Tongue (tissue), 2 donors: ENCODE results near the genes CUEDC1, VEZF1, OR4D2 and SUPT4H1.

GRCh38 chr17:57943059-57943519 lies 12.1 kb downstream of the CUEDC1 start:
- RAMPAGE, long total RNA, result no peak

DNA sequence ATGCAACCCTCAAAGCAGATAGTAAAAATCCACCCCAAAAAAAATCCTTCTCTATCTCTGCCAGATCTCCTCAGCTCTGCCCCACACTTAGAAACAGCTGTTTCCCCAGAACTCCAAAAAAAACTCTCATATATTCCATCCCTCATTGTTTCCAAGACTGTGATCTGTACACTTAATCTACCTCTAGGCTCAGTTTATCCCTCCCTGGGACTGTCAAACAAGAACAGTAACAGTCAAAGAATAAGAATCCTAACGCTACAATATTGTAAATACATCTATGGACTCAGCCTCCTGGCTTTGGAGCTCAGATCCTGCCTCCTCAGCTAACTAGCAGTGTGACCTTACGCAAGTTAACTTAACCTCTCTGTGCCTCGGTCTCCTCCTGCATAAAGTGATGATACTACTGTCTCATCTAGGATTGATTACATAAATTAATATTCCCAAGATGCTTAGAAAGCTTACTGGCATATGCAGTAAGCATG lies 11.5 kb downstream of the CUEDC1 start:
- RAMPAGE, long total RNA, result no peak

DNA sequence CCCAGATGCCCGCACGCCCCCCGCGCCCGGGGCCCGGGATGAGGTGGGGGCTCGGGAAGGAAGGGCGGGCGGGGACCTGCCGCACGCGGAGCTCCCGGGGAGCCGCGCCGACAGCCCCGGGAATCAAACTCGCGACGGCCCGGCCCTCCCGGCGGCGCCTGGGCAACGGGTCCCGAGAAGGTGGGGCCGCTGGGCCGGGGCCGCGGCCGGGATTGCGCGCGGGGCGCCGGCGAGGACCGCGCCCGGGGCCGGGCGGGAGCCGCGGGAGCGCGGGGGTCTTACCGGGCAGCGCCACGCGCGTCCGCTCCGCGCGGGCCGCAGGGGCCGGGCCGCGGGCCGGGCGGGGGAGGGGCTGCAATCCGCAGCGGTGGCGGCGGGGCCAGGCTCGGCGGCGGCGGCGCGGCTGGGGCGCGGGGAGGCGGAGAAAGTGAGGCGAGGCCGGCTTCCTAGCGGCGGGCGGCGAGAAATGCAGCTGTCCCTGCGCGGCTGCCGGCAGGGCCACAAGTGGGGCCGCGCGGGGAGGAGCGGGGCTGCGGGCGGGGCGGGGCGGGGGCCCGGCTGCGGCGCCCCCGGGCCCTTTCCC lies at the start of gene CUEDC1:
TSS of gene CUEDC1 (minus strand) at position 470 of the 583 bp plus-strand sequence.
- RAMPAGE, long total RNA, result no peak

DNA sequence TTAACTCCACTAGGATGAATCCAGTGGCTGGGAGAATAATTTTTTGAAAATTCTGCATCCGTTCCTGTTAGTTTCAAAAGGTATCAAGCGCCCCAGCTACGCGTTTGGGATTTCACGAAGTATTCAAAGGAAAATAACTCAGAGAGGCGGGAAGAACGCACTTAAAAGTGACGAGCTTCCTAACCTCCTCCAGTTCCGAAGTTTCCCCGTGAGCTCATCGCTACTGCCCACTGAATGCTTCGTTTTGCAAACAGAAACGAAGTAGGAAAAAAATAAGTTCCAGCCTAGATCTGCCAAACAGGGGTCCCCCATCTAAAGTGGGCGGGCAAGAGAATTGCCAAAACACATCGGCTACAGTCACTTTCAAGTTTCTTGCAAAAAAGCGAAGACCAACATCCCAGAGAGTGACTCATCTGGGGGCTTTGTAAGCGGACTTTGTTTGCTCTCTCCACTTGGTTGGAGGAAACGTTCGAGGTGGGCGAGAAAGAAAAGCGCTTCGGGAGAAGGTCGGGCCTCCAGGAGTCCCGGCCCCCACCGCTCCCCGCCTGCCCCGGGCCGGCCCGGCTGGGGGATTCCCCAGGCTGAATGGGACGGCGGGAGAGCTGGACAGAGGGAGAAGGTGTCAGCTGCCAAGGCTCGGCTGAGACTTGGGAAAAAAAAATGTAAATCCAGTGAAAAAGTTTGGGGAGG lies 1.2 kb downstream of the VEZF1 start:
- RAMPAGE, long total RNA, result no peak

DNA sequence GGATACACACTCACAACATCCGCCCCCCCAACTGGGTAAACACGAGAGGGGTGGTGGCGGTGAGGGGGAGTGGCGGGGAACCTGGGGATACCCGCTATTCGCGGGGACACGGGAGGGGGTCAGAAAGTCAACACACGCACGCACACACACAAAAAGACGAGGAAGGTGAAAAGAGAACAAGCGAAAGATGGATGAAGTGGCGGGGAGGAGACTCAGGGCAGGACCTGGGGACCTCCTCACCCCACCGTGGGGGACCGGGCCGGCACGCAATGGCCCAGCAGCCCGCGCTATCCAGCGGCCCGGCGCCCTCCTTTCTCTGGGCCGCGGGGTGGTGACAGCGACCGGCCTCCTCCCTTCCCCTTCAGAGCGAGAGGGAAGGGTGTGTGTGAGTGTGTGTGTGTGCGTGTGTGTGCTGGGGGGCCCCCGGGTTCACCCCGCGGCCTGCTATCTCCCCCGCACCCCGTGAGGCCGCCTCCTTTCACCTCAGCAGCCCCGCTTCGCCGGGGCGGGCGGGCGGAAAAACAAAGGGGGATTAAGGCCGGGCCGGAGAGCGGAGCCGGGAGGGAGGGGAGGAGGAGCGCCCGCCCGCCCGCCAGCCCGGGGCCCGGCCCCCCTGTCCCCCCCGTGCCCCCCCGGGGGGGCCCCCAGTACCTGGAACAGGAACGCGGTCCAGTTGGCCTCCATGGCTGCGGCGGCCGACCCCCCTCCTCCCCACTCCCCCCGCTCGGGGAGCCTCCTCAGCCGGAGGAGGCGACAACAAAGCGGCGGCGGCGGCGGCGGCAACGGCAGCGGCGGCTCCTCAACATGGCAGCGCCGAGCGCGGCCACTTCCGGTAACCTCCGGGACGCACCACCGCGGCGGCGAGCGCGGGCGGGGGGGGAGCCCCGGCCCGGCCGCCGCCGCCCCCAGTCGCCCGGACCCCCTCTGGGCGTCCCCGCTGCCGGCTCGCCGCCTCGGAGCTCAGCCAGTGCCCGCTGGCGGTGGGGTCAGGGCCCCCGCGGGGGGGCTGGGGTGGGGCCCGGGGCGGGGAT lies at the start of gene VEZF1:
TSS of gene VEZF1 (minus strand) at position 827 of the 1,031 bp plus-strand sequence.
- RAMPAGE, long total RNA, result no peak

DNA sequence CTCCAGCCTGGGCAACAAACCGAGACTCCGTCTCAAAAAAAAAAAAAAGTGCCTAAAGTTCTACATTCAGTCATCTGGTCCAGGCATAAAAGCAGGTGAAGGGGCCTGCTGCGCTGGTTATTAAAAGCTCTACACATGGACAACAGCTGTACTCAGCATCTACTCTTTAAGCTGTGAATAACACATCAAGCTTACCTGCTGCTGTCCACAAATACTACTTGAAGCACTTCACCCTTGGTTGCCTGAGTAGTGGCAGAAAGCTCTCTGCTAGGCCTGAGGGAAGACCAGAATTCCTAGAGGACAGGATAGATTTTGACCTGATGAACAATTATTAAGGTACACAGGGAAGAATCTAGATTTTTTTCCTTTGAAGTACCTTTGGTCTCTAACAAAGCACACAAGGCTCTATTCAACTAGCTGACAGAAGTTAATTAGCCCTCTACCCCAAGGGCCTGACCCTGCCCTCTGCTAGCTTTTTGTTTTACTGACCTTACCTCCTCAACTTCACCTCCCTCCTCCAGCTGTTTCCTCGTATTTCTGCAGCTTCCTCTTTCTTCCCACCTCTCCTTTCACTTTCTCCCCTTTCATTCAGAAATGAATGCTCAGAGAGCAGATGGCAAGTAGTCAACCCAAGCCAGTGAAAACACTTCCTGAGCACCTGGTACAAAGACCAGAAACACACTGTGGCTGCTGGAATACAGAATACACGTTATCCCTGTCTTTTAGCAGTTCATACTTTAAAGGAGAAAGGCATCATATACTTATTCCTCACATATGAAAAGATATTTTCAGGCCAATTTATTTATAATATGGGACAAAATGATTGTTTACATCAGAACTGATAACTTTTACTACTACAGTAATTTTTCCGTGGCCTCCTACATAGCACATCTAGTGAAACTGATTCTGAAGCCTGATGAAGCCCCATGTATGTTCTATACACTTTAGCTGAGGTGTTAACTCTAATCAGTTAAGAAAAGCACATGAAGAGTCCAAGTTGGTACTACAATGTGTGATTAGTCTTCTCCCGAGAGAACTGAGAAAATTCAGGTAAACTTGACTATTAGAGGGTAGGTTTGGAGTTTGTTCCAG lies 5.6 kb upstream of the VEZF1 start:
- RAMPAGE, long total RNA, result no peak

DNA sequence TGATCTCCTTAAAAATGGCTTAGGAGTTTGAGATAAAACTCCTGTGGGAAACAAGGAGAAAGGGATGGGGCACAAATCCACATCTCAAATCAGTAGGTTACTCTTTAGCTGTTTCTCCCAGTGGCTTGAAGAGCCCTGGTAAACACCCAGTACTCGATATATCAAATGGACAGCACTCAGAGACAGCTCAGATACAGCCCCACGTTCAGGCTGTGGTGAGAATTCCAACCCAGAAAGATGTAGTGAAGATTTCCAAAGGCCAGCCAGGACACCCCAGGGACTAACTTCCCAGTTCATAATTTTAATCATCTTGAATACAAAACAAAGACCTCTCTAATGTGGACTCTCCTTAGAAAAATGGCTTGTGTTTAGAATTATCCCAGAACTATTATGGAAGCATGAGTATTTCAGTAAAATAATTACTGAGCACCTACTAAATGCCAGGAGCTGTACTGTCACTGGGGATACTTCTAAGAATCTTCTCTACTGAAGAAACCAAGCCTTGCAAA lies 6.4 kb upstream of the VEZF1 start:
- RAMPAGE, long total RNA, result no peak

GRCh38 chr17:58004599-58005698 lies 2.1 kb downstream of the SRSF1 start:
- RAMPAGE, long total RNA, result no peak

DNA sequence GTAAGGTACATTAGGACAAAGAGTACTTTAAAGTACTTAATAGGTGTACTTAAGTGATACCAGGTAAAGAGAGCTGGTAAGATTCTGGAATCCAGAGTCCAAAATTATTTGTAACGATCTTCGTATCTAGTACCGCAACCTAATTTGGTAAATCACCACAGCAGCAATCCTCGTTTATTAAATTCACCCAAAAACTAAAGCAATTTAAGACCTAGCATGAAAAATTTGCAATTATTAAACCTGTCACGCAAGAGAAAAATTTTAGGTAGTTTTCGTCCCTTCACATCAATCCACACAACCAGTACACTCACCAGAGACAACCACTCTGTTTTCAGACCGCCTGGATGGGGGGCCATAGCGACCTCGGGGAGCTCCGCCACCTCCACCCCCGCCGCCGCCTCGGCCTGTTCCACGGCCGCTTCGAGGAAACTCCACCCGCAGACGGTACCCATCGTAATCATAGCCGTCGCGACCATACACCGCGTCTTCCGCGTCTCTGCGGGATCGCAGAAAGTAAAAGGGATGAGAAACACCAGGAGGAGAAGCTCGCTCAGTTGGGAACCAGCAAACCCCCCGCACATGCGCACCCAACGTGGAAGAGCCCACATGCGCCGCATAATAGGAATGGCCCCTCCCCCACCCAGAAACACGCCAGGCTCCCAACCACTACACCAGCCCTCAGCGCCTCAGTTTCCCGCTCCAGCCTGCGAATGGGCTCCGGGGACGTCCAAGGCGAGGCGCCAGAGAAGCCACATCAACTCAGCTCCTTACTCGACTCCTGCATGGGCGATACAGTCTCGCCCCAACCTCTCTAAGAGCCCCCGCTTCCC lies 799 bp downstream of the SRSF1 start:
- RAMPAGE, long total RNA, result no peak

DNA sequence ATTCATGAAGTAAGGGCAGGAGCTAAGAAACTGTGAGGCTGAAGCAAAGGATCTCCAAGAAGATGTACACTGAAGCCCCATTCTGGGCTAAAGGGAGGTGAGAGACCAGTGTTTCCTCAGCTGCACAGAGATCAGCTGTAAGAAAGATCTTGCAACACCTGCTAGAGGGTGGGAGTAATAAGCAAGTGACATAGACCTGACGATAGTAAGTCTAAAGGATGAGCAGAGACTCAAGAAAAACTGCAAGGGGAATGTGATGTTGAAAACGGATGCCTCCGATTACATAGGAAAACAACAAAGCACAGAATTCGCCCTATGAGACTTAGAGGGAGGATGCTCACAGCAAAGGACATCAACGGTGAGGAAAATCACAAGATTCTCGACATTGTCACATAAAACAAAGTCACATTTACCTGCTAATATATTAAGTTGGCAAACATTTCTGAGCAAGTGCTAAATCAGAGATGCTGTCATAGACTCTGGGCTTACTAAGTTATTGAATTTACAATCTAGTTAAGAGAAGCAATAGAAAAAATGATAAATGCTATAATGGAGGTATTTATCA lies at the start of gene OR4D2:
TSS of gene OR4D2 (plus strand) at position 287 of the 565 bp plus-strand sequence.
- RAMPAGE, long total RNA, result no peak

GRCh38 chr17:58311337-58312117 lies 17.1 kb downstream of the TSPOAP1 start:
- RAMPAGE, long total RNA, result no peak

- RAMPAGE, long total RNA, result no peak
Measured at GRCh38 chr17:58339935-58340564, 11.5 kb upstream of the TSPOAP1 start.

DNA sequence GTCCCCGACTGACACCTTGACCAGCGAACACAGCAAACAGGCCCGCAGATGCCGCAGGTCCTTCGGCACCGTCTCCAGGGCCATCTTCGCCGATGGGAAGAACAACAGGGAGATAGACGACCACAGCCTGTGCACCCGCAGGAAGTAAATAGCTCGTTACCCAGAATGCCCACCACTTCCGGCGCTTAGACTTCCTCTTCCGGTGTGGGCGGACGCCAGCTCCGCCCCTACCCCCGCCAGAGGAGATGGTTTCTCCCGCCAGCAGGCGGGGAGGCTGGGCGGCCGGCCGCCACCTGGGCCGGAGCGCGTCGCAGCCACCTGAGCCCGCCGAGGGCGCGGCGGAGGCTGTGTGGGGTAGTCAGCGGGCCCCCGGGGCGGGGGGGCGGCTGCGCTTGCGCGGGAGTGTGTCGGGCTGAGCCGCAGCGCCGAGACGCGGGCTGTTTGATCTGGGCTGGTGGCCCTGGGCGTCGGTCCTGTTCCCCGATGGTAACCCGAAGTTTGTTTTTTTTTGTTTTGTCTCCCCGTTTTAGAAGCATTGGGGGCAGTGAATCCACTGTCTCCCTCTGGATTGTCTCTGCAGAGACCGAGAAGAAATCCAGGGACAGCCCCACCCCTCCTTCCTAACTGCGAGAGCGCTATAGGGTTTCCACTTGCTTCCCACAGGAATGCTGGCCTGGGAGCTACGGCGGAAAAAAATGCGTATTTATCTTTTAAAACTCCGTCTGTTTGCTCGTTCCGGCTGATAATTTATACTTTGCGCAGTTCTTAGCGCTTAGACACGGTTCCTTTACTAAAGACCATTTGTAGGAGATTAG lies at the start of gene SUPT4H1:
TSS of gene SUPT4H1 (minus strand) at position 150 of the 815 bp plus-strand sequence.
- RAMPAGE, long total RNA, result start-site peak on the minus strand centred at position 117 of the sequence, 46 bp wide, 354 and 92 reads in 2 replicates

DNA sequence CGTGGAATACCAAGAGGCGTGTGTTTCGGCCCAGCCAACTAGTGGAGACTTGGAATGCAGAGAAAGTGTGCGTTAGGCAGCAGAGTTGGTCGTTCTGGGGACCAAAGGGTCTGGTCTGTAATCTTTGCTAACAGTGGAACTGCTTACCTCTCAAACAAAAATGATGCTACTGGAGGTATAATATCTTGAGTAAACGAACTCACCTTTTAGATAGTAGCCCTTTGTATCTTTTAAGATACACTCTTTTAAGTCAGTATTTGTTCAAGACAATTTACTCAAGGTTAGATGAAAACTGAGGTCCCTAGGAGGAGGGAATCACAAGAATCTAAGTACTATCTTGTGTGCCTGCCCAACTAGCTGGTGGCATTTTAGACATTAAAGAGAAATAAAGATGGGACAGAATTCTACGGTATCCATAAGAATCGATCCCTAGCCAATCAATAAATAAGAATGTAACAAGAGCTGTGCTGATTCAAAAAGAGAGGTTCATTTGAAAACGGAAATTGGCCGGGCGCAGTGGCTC lies 483 bp upstream of the HSF5 start:
- RAMPAGE, long total RNA, result no peak

DNA sequence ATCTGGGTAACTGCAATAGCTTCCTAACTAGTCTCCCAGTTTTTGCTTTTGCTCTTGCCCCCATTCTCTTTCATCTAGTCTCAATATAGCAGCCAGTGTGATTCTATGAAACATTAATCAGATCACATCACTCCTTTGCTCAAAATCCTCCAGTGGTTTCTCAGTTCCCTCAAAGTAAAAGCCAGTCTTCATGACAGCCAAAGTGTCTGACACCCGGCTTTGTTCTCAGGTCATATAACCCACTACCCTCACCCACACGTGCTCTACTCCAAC lies 4.5 kb downstream of the MTMR4 start:
- RAMPAGE, long total RNA, result no peak

DNA sequence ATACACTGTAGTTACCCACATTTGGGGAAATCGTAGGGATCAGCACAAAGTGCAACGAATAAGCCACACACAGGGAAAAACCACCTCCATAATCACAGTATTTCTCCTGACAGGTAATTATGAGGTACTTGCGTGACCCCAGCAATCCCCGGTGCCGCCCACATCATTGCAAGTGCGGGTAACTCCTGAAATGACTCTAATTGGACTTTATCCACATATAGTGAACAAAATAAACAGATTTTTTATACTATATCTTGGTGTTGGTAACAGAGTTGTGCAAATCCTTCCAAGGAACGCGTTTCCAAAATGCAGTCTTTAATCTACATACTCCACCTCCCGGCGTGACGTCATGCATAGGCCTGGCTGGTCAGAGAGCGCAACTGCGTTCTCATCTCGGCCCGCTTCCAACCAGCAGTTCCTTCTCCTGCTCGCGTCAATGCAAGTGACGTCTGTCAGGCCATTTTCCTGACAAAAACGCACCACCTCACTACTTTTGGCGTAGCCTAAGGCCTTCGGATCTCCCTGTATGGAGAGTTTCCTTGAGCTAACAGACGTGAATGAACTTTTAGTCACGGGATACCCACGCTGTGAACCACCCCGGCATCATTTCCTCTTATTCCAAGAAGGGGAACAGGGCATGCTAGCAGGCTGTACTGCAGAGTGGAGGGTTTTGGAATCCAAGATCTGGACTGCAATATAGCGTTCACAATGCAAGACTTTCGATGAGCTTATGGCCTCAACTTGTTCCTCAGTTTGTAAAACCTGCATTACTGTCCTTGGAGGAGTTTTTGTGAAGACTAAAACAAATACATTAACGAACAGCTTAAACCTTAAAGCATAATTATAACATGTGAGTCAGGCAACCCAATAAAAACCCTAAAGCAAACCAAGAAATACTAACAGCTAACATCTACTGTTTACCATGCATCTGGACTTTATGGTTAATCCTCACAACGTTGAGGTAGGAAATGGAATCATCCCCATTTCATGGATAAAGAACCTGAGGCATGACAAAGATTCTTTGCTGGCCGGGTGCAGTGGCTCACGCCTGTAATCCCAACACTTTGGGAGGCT lies 24.9 kb downstream of the IGBP1C start:
- RAMPAGE, long total RNA, result no peak

DNA sequence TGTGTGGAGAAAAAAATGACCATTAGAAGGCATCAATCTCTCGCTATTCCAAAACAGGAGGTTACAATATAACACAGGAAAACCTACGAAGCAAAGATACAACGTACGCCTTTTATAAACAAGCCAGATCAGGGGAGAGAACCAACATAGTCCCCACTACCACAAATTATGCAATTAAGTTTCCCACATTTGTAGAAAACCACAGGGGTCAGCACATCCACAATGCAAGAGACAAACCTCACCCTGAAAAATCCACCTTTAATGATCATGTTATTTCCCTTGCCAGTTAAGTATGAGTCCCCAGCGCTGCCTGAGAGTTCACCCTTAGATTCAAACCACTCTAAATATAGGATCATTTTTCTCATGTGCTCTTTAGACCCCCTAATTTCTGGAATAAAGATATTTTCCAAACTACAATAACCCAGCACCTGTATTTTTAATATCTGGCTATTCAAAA lies 12.4 kb downstream of the IGBP1C start:
- RAMPAGE, long total RNA, result no peak

DNA sequence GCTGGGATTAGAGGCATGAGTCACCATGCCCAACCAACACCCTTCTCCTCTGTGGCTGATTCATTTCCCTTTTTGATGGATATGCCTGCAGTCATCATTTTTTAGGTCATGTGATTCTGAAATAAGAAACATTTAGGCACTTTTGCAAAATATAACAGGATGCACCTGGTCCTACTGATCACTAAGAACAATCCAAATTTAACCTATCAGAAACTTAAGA lies 43.9 kb upstream of the YPEL2 start:
- RAMPAGE, long total RNA, result no peak

DNA sequence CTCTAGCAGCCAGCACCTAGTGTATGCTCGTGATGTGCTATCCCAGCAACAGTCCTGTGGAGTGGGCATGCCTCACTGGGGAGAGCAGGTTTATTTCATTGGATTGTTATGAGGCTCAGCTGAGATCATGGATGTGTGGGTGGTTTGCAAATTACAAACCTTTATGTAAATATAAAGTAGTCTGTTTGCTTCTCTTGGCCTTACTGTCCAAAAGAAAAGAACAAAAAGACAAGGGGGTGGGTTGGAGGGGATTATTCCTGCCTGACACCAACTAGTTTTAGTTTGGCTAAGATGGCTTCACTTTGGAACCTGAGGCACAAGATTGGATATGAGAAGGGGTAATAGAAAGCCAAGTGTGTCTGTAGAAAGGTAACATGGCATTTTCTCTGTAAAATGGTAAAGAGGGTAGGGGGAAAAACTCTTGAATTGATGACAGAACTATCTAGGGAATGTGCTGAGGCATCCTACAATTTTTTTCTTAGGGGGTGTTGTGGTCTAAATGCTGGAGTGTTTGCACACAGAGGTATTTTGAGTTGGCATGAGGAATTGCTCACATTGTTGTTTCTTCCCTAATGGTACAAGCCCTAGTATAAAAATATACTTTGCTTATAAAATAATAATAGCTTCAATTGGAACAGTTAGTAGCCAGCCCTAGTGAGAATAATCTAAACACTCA lies 25.7 kb downstream of the YPEL2 start:
- RAMPAGE, long total RNA, result no peak

DNA sequence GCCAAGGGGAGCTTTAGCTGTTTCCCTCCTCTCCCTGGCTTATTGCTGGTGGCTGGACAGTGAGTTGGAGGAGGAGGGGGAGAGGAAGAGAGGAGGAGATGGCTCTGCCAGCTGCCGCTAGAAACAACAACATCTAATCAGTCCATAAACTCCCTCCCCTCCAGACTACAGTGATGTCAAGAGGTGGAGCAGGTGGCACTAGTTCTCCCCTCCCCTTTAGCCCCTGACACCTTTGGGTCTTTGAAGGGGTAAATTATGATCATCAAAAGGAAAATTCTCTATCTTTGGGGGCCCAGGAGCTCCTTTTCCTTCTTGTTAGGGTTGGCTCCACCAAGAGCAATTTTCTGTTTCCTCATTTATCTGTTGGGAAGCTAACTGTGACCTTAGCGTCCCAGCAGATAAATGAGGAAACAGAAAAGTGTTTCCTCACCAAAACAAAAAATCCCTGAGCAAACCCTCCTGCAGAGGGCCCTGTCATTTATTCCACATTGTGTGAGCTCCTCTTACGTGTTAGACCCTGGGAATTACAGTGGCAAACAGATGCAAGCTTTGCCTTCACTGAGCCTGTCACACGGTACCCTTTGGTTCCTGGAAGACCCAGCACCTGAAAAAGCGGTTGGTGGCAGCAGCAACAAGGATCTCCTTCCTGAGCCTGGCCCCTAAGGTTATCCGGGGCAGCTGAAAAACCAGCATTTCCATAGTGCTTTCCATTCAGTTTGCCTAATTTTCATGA lies 34.5 kb downstream of the YPEL2 start:
- RAMPAGE, long total RNA, result no peak